NCI-H460 (cell line): ENCODE measurements around the gene CAPN5.

DNA sequence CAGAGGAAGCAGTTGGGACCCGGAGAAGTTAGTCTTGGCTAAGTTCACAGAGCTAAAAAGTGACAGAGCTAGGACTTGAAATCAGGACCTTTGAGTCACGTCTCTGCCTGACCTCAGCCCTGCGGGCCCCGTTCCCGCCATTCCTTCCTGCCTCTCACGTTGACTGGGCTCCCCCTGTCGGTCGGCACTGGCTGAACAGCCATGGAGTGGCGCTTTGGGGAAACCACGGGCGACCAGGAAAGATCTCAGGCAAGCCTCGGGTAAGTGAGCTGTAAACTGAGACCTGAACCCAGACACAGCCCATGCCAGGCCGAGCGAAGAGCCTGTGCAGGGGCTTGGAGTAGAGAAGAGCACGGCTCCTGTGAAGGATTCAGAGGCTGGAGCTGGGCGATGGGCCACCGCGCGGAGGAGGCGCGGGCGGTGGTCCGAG, 54.1 kb downstream of the WNT11 start:
RAMPAGE:
- cytosol, long total RNA = no peak
- long total RNA = no peak
- nucleus, long total RNA = no peak

DNA sequence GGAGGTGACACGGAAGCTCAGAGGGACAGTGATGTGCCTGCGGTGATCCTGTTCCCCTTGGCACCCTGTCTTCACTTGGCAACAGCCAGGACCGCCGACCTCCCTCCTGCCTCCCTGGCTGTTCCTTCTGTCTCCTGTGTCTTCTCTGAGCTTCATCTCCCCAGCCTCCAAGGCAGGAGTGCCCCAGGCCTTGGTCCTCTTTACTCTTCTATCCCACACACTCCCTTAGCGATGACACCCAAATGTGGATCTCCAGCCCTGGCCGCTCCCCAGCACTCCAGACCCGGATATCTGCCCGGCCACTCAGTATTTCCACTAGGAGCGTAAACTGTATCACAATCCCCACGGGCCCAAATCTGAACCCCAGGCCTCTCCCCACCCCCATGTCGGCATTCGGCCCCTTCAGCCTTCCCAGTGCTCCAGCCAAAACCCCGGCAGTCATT, 20.9 kb downstream of the WNT11 start:
RAMPAGE:
- cytosol, long total RNA = no peak
- long total RNA = no peak
- nucleus, long total RNA = no peak

DNA sequence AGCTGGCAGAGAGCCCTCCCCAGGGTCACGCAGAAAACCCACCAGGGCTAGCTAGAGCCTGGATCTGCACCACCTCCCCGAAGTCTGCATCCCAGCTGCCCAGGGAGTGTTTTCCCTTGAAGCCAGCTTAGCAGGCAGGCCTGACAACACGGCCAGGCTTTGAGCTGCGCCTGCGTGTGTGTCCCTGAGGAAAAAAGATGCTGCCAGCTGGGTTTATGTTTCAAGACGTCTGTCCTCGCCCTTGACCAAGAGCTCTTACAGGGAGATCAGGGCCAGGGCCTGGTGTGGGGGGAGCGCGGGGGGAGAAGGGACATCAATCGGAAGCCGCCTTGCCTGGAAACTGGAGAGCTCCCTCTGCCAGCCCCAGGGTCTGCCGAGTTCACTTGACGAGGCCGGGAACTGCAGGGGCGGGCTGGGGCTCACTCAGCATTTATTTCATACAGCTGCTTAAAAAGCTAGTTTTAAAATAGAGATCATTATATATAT, 20.3 kb downstream of the WNT11 start:
RAMPAGE:
- cytosol, long total RNA = no peak
- long total RNA = no peak
- nucleus, long total RNA = no peak

DNA sequence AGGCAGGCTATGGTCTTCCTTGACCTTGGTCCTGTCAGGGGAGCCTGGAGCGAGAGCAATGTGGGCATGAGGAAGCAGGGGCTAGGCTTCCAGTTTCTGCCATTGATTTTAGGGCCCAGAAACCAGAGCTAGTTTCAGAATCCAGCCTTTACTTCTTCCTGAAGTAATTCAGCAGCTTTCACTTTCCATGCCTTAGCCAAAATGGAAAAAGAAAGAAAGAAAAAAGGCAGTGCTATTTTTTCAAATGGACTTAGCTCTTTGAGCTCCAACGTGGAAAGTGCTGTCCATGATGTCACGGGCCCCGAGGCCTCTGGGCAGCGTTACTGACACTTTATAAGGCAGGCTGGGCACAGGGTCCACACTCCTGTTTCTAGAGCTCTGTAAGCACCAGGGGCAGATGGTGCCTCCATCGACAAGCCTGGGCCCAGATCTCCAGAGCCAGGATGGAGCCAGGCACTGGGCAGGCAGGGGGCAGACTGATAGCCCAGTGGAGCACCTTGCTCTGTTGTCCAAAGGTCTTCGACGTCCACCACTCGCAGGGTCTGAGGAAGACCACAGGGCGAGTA, 21.8 kb upstream of the WNT11 start:
RAMPAGE:
- cytosol, long total RNA = no peak
- long total RNA = no peak
- nucleus, long total RNA = no peak

RAMPAGE:
- cytosol, long total RNA = no peak
- long total RNA = no peak
- nucleus, long total RNA = no peak
Measured at GRCh38 chr11:76288125-76288738, 81.9 kb upstream of the WNT11 start.

GRCh38 chr11:76494152-76494513, 49.3 kb downstream of the EMSY start:
RAMPAGE:
- cytosol, long total RNA = no peak
- long total RNA = no peak
- nucleus, long total RNA = no peak

GRCh38 chr11:76591308-76591898, 79.1 kb downstream of the LRRC32 start:
RAMPAGE:
- cytosol, long total RNA = no peak
- long total RNA = no peak
- nucleus, long total RNA = no peak

DNA sequence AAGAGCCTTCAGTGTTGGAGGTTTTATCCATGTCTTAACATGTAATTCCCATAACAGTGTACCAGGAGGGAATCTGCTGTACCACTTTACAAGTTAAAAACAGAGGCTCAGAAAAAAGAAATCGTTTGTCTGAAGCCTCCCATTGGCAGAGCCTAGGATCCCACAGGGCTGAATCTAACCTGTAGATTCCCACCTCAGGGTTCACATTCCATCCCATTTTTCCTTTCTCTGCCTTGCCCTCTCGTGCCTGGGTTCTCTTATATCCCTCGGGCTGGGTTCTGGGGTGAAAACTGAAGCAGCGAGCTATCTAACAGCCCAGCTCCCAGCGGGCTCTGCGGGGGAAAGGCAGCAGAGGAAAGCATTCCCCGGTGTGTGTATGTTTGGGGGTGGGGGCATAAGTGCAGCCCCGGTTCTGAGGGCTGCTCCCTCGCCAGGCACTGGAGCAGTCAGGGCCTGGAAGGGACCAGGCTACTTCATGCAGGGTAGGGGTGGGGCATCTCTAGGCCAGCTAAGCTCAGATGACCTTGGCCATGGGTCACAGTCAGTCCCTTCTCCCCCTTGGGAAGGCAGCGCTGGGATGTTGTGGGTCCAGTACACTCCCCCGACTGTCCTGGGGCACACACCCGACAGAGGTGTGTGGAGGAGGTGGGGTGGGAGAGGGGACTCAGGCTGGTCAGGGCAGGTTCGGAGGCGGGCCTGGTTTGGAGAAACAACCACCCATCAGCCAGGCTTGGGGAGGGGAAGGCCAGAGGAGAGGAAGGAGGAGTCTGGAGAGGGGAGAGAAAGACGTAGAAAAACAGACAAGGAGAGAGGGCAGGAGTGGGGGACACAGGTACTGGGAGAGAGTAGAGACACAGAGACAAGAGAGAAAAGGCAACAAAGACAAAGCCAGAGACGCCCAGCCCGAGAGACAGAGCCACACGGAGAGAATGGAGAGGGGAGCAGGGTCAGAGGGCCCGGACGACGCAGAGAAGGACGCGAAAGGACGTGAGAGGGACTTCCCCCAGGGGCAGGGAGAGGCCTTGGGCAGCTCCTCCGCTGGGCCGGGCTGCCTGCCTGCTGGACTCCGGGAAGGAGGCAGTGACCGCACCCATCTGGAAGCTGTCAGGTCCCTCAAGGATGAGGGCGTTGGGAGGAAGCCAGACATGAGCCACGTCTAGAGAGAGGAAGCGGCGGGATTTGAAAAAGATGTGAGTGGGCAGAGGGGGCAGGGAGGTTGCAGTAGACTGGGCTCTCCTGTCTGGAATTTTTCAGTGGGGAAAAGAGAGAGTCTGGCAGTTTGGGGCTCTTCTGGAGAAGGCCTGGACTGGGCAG, 30.8 kb upstream of the TSKU start:
RAMPAGE:
- cytosol, long total RNA = start-site peak on the plus strand centred at position 827 of the sequence, 128 bp wide, 17 and 9 reads in 2 replicates; start-site peak on the plus strand centred at position 1,077 of the sequence, 62 bp wide, 30 and 24 reads in 2 replicates
- long total RNA = start-site peak on the plus strand centred at position 1,096 of the sequence, 26 bp wide, 24 and 98 reads in 2 replicates
- nucleus, long total RNA = no peak

RAMPAGE:
- cytosol, long total RNA = no peak
- long total RNA = no peak
- nucleus, long total RNA = no peak
Measured at GRCh38 chr11:76768480-76769177, 14.5 kb upstream of the TSKU start.

DNA sequence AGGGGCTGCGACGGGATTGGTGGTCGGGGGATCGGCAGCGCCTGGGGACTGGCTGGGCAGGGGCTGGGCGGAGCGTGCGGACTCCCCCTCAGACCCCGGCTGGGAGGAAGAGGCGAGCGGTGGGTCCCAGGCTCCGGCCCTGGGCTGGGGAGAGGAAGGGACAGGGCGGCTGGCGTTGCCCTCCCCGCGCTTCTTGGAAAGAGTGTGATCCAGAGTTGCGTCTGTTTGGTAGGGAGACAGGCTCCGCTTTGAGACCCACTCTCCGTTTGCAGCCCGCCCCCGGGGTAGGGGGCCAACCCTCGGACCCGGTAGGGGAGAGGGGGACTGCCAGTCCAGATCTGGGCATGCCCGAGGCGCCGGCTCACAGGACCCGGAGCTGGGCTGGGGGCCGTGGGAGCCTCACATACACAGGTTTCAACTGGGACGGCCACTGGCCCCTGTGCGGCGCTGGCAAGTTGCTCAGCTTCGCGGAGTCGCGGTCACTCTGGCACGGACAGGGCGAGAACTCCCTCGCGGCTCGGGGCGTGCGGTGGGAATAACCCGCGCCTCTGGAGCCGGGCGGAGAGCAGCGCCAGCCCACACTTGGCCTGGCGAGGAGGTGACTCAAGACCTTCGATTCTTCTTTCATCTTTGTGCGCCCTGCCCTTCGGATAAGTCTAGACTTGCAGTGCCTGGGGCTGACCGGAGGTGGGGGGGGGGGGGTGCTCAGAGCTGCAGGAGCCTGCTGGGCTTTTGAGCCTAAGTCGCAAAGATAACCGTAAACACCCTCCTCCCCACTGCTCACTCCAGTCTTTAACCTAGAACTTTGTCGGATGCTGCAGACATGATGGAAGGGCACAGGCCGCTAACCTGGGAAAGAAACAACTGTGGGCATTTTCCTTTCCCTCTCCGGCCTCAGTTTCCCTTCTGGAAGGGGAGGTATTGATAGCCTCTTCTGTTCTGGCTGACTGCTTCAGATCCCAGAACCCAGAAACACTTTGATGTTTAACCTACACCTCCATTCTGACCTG, 1.2 kb downstream of the TSKU start:
RAMPAGE:
- cytosol, long total RNA = no peak
- long total RNA = no peak
- nucleus, long total RNA = no peak

DNA sequence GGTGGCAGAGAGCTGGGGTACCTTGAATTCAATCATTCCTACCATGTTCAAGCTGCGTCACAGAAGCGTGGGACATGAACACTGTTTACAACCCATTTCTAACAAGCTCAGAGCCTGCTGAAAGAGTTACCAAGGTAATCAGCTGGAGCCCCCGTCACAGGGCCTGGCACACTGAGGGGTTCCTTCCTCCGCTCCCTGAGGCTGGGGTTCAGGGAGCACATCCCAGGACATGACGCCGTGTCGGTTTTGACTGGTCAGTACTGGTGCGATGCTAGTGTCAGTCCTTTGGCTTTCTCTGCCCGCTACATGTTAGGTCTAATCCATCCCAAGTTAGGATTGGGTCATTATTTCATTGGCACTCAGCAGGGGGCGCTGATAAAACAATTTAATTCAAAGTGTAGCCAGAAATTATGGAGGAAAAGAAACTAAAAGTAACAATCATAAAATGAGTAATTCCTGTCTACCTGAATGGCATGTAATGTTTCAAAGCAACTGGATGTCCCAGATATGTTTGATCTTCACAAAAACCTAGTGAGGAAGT, 27.0 kb downstream of the TSKU start:
RAMPAGE:
- cytosol, long total RNA = no peak
- long total RNA = no peak
- nucleus, long total RNA = no peak

DNA sequence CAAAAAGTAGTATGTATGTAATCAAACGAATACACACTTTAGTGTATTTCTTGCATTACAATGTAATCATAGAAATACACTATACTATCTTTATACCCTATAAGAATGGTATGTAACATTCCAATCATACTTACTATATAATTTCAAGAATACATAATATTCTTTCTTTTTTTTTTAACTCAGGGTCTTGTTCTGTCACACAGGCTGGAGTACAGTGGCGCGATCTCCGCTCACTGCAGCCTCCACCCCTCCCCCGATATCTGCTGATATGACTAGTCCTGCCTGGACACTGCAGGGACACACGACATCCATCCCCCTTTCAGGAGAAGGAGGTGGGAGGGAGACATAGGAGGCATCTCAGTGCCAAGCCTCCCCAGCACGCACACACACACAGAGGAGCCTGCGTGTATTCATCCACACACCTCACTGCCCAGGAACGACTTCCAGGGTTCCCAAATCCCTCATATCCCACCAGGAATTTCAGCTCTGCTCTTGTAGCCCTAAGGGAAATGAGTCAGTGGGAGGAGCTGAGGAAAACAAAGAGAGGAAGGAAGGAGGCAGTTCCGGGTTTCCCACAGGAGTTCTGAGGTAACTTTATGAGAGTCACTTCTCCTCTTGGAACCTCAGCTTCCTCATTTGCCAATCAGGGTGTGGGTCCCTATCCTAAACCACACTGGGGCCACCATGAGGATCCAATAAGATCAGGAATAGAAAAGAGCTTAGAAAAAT, 37.3 kb upstream of the ACER3 start:
RAMPAGE:
- cytosol, long total RNA = start-site peak on the minus strand centred at position 504 of the sequence, 82 bp wide, 5 and 6 reads in 2 replicates
- long total RNA = start-site peak on the minus strand centred at position 488 of the sequence, 69 bp wide, 6 and 23 reads in 2 replicates
- nucleus, long total RNA = start-site peak on the minus strand centred at position 266 of the sequence, 101 bp wide, 13 and 10 reads in 2 replicates; start-site peak on the plus strand centred at position 585 of the sequence, 110 bp wide, 17 and 6 reads in 2 replicates

RAMPAGE:
- cytosol, long total RNA = no peak
- long total RNA = no peak
- nucleus, long total RNA = no peak
Measured at GRCh38 chr11:77027243-77027675, 6.9 kb upstream of the B3GNT6 start.

GRCh38 chr11:77066159-77067173, at the start of gene CAPN5:
CAPN5 (plus strand) TSS chr11:77066971.
RAMPAGE:
- cytosol, long total RNA = no peak
- long total RNA = no peak
- nucleus, long total RNA = no peak

GRCh38 chr11:77126097-77126469, 2.0 kb upstream of the MYO7A start:
RAMPAGE:
- cytosol, long total RNA = no peak
- long total RNA = no peak
- nucleus, long total RNA = no peak

GRCh38 chr11:77154280-77154864, 26.3 kb downstream of the MYO7A start:
RAMPAGE:
- cytosol, long total RNA = no peak
- long total RNA = no peak
- nucleus, long total RNA = no peak

RAMPAGE:
- cytosol, long total RNA = no peak
- long total RNA = no peak
- nucleus, long total RNA = no peak
Measured at GRCh38 chr11:77175714-77176338, 47.8 kb downstream of the MYO7A start.

RAMPAGE:
- cytosol, long total RNA = no peak
- long total RNA = no peak
- nucleus, long total RNA = no peak
Measured at GRCh38 chr11:77191350-77192387, 63.6 kb downstream of the MYO7A start.

DNA sequence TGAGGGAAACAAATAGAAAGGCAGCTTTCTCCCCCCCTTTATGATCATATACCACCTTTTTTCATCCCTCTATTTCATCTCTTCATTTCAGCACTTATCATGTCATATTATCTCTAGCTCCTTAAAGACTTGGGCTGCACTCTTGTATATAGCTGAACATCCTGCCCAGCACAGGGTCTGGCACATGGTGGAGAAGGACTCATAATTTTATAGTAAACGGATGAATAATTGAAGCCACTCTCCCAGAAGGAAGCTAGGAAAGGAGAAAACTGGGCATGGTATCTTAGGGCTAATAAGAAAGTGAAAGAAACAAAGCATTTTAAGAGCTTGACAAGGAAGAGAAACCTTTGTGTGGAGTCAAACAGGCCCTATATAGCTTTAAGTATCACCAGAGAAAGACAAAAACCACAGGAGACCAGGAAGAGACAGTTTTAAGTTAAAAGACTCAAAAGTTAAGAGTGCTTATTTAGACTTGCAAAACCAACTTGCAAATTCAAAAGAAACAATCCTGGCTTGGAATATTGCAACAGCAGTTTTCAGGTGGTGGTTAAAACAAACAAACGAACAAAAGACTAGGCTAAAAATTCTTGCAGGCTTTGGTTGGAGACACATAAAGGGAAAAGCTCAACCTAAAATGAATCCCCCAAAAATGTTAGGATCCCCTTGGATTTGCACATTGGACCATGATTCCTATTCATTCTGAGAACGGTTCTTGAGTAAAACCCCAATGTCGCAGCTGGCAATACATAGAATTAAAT, 3.4 kb downstream of the PAK1 start:
RAMPAGE:
- cytosol, long total RNA = no peak
- long total RNA = no peak
- nucleus, long total RNA = no peak

RAMPAGE:
- cytosol, long total RNA = no peak
- long total RNA = no peak
- nucleus, long total RNA = no peak
Measured at GRCh38 chr11:77588772-77589310, 912 bp upstream of the AQP11 start.